Non-pigmented ciliary epithelial cell (primary cell): Measurements from ENCODE around the genes IGFBP4, KRT23, KRTAP2-4, KRTAP4-12 and KRTAP4-1.

- RRBS = no CpG with 5 or more reads among the region's 3 CpGs
These were observed 22.1 kb upstream of the CDC6 start for GRCh38 chr17:40265553-40265958.

DNA sequence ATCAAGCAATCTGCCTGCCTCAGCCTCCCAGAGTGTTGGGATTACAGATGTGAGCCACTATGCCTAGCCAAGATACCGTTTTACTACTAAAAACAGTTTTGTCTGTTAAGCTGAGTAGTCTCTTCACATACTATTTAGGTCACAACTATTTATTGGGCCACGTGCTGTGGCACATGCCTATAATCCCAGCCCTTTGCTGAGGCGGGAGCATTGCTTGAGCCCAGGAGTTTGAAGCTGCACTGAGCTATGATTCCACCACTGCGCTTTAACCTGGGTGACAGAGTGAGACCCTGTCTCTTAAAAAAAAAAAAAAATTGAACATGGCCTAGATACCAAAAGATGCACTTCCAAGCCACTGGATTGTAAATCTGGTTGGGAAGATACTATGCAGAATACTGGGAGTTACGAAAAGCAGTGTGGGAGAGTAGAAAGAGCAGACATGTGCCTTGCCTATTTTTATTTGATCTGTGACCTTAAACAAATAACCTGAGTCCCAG is 16.4 kb upstream of the CDC6 start:
- RRBS = no CpG with 5 or more reads among the region's 5 CpGs

DNA sequence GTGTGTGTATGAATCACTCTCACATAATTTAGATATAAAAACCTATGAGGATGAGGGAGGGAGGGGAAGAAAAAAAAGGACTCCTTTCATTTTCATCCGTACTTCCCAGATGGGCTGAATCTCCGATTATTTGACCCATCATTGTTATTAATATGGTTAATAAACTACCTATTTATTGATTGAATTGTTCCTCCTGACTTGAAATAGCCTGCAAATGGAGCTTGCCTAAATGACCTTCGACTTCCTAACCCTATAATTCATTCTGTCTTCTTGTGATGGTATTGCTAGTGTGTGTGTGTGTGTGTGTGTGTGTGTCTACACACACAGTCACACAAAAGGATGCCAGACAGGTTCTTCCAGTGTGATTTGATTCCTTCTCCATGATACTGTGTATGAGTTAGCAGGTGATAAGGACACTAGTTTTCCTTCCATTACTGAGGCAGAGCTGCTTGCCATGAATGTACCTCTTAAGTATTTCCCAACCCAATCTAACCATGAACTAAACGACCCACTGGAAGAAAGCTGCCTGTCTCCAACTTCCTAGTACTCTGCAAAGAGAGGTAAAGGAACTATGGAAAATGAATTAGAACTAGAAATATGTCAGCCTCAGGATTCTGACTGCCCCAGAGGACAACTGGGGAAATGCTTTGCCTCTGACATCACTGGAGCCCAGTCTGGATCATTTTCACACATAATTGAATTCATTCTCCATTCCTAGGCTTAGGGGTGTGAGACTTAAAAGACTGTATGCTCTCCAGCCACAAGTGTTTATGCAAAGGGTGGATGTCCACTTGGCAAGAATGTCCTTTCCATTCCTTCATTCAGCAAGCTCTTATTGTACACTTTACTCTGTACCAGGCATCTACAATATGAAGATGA is 3.5 kb upstream of the CDC6 start:
- RRBS = no CpG with 5 or more reads among the region's 4 CpGs

- RRBS = no CpG with 5 or more reads among the region's 5 CpGs
These were observed 3.4 kb downstream of the CDC6 start for GRCh38 chr17:40290798-40291730.

DNA sequence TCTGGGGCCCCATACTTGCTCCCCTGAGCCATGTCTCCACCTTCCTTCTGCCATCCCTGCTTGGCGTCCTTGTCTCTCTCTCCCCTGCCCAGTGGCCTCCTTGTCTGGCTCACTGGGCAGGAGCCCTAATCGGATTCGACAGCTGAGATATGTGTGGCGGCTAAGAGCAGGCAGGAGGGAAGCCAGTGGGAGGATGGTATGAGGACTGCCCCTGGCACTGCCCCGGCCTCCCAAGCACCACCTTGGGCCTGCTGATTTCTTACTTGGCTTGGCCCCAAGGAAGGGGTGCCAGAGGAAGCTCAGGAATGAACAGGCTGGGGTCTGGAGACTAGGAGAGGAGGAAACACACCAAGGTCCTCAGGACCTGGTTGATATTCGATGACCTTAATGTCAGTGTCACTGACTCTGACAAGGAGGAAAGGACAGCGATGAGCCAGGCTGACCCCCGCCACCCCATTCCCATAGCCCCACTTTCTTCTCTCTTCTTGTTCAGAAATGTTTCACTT is 2.1 kb downstream of the RARA start:
- RRBS = no CpG with 5 or more reads among the region's 8 CpGs

GRCh38 chr17:40326050-40327185 is 17.4 kb downstream of the RARA start:
- RRBS = no CpG with 5 or more reads among the region's 18 CpGs

DNA sequence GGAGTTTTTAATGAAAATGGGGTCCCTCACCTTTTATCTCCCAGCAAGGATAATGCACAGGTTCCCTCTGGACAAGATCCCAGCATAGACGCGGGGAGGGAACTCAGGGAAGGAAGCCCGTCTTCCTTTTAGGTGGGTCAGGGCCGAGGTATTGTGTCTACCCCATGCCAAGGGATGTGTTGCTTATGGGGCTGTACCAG is 26.6 kb downstream of the GJD3 start:
- RRBS = no CpG with 5 or more reads among the region's 4 CpGs

GRCh38 chr17:40340120-40340314 is 24.5 kb downstream of the GJD3 start:
- RRBS = no CpG with 5 or more reads among the region's 1 CpG

- RRBS = 2% methylated on average over 32 of the region's 109 CpGs
These were observed at the start of gene IGFBP4 for GRCh38 chr17:40443100-40444113. IGFBP4 (plus strand) TSS chr17:40443450.

GRCh38 chr17:40457734-40459029 is 14.9 kb downstream of the IGFBP4 start:
- RRBS = no CpG with 5 or more reads among the region's 22 CpGs

DNA sequence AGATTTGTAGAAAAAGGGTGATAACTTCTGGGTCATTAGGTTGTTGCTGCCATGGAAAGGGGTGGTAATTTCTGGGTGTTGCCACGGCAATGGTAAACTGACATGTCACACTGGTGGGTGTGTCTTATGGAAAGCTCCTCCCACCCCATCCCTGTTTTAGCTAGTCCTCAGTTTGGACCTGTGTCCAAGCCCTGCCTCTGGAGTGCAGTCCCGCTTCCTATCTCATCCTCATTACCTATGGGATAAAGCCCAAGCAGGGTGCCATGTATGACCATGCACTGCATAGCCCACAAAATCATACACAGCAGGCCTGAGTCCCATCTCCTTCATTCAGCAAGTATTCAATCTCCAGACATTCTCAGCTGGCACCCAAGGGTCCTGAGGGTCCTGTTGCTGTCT is 28.8 kb downstream of the TNS4 start:
- RRBS = no CpG with 5 or more reads among the region's 2 CpGs

- RRBS = no CpG with 5 or more reads among the region's 5 CpGs
These were observed 3.8 kb downstream of the TNS4 start for GRCh38 chr17:40497456-40498132.

DNA sequence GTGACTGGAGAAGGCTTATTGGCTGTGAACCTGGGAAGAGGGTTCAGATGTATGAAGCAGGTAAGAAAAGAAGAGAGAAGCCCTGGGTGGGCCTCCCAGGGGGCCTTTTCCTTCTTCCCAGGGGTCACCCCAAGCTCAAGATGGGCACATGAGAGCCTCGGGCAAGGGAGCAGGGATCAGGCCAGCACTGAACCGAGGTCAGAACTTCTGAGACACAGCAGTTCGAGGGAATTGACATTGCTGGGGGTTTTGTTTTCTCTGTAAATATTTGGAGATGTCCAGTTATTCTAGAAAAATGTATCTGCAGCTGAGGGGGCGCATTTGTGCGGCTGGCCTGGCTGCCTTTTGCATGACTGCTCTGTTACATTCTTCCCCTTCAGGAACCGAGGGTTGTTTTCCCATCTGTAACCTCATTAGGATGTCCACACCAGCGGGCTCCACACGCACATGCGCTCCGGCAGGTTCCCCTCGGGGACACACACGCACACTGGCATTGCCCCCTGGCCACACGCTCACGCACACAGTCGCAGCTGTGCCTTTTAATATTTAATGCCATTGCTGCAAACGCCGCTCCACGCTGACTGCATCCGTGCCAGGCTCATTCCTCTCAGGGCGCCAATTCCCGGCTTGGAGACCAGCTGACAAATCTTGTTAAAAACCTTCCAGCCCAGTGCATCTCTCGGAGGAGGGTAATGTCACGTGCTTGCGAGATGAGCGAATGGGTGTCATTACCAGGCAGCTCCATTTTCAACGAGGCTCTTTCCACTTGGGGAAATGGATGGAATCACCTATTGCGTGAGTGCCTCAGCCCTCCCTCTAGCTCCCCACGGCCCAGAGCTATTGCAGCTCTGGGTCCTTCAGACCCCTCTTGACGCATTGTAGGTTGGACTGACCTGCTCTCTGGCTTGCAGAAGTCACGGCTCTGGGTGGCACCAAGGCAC is 13.2 kb downstream of the CCR7 start:
- RRBS = no CpG with 5 or more reads among the region's 30 CpGs

DNA sequence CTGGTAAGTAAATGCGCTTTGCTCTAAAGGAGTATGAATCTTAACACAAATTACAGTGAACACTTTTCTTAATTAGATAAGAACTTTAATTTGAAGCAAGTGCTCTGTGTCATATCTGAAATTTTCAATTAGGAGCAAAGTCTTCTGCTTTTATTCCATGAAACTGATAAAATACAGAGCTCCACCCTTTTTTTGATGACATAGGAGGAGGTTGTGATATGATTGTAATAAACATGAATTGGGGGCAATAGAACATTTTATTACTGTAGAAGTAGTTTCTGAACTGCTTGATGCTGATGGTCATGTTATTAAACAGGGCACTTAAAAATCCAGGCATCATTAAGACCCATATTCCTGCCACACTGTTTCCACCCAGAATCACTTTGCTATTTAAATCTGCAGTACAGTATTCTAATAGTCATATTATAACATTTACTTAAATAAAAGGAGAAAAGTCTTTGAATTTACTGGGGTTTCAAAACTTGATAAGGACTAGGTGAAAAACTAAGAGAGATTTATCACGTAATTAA is 1.0 kb downstream of the KRT20 start:
- RRBS = no CpG with 5 or more reads among the region's 2 CpGs

GRCh38 chr17:40937065-40938041 is at the start of gene KRT23:
KRT23 (minus strand) TSS chr17:40937646.
- RRBS = no CpG with 5 or more reads among the region's 14 CpGs

DNA sequence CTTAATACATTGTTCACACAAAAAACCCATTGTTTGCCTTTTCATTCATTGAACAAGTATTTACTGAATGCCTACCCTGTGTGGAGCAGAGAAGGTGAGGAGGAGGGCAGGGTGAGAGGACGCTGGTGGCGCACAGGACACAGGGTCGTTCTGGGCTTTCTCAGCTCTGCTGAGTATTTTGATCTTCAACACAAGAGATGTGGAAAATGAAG is 8.0 kb upstream of the KRT23 start:
- RRBS = no CpG with 5 or more reads among the region's 3 CpGs

- RRBS = no CpG with 5 or more reads among the region's 5 CpGs
These were observed 308 bp upstream of the KRTAP2-3 start for GRCh38 chr17:41060182-41060662.

- RRBS = no CpG with 5 or more reads among the region's 20 CpGs
These were observed at the start of gene KRTAP2-4 for GRCh38 chr17:41065642-41066200. KRTAP2-4 (minus strand) TSS chr17:41065879.

DNA sequence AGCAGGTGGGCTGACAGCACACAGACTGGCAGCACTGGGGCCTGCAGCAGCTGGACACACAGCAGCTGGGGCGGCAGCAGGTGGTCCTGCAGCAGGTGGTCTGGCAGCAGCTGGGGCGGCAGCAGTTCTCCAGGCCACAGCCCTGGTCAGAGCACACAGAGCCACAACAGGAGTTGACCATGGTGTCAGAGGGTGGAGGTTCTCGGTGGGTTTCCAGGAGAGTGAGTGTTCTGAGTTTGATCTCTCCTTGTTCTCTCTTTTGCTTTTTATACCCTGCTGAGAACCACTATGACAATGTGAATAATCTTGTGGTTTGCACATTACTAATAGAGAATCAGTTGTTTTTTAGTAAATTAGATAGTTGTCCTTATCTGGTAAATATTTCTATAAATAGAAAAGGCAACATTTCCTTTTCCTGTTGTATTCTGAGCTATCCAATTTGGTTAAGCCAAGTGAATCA is at the start of gene KRTAP4-12:
TSS of gene KRTAP4-12 (minus strand) at position 241 of the 460 bp plus-strand sequence.
- RRBS = no CpG with 5 or more reads among the region's 3 CpGs

GRCh38 chr17:41184603-41184942 is at the start of gene KRTAP4-1:
KRTAP4-1 (minus strand) TSS chr17:41184911.
- RRBS = no CpG with 5 or more reads among the region's 5 CpGs